ENCODE data around the genes OLIG1 and IFNAR2.

DNA sequence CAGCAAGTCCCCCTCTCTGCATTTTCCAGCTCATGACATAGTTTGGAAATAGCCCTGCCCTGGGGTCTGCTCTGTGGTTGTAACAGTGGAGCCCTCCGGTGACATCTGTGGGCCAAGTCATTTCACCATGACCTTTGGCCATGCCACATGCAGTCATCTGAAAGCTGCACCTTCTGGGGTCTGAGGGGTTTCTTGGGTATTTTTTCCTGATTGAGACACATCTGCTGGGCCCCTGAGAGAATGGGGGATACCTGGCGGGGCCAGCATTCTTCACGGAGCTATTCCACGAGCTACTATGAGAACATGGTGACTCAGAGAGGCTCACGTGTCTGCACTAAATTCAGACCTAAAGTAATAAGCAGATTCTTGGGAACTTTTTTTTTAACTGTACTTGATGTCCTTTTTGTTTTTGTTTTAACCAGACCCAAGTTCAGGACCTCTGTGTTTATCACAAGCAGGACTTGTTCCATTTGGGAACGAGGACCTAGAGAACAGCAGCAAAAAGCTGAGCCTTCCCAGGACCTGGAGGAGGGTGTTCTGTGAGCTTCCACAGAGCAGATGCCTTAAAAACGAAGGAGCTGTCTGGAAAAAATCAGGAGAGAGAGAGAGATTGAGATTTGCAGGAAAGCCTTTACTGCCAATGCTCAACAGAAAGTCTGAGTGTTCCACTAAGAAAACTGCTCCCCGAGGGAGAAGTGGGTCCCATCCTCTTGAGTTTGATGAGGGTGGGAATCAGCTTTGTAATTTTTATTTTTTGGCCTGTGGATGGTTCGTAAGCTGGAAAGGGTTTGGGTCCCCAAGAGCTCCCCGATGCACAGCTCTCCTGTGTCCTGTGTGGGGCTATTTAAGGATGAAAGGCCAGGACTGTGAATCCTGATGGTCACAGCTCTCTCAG is 44.1 kb downstream of the EVA1C start:
- PRO-cap, 2 experiments: no peak in any of the 2 experiments

GRCh38 chr21:32493020-32493810 is 80.7 kb downstream of the EVA1C start:
- PRO-cap, 2 experiments: no peak in any of the 2 experiments

- PRO-cap, 2 experiments: no peak in any of the 2 experiments
Measured at GRCh38 chr21:32592926-32593494, 7.7 kb upstream of the TCP10L start.

DNA sequence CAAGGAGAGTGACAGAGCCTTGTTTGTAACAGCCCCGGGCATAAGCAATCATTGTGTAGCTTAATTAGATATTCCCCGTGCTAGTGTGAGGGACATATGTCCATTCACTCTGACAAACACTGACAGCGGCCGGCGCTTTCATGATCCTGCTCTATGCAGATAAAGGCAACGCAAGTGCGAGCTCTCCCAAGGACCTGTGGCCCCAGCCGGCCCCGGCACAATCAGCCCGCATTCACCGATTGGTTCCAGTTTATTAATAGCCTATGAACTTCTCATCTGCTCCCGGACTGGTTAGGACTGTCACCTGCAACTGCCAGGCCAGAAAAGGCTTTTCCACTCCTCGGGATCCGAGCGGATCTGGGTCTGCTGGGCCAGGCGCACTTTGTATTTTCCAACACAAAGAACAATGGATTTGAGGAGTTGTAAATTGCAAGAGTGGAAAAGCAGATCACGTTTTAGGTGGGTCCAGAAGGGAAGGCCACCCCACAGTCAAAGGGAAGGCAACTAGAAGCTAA is 17.9 kb upstream of the OLIG1 start:
- PRO-cap, 2 experiments: no peak in any of the 2 experiments

- PRO-cap, 2 experiments: no peak in any of the 2 experiments
Measured at GRCh38 chr21:33059544-33059903, 10.4 kb upstream of the OLIG1 start.

GRCh38 chr21:33069755-33070902 is at the start of gene OLIG1:
Gene OLIG1, plus strand, starts transcription at chr21:33070141.
- PRO-cap, 2 experiments: no peak in any of the 2 experiments

DNA sequence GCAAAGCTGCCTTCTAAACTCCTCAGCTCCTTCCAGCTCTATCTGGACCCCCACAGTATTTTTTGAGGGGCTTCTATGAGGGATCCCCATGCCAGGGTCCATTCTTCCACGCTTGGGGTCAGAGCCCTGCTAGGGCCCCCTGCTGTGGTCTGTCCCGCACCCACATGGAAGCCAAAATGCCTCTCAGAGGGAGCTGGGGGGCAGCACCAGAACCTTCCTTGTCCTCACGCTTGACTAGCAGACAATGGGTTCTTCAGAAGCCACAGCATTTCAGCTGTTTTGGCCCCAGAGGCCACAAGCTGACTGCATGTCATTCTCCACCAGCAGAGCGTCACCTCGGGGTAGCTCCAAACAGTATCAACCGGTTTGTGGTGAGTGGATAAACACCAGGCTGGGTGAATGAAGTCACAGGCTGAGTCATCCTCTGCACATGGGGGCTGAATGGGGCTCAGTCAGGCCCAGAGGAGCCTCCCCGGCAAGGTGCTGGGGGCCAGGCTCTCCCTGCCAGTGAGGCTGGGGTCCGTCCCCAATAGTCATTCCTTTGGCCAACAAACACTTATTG is 8.9 kb downstream of the OLIG1 start:
- PRO-cap, 2 experiments: no peak in any of the 2 experiments

DNA sequence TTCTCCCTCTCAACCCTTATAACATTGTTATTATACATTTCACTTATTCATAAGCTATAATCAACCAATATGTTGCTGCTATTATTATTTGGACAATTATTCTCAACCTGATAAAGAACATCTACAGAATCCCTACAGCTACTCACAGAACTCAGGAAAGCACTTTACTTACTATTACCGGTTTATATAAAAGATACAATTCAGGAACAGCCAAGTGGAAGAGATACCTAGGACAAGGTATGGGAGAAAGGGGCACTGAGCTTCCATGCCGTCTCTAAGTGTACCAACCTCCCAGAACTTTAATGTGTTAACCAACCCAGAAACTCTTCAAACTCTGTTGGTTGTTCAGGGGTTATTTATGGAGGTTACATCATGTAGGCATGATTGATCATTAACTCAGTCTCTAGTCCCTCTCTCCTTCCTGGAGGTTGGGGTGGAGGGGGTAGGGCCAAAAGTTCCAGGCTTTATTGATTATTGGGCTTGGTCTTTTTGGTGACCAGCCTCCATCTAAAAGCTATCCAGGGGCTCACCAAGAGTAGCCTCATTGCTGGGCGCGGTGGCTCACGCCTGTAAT is 3.6 kb upstream of the IFNAR2 start:
- PRO-cap, 2 experiments: peak in 2 of 2 experiments; most common minus-strand start position 301 of the sequence (in 2)

- PRO-cap, 2 experiments: peak in 1 of 2 experiments; most common plus-strand start chr21:33229950 (in 1)
Measured at GRCh38 chr21:33229559-33230259, at the start of gene IFNAR2. Gene IFNAR2, plus strand, starts transcription at chr21:33229938.

DNA sequence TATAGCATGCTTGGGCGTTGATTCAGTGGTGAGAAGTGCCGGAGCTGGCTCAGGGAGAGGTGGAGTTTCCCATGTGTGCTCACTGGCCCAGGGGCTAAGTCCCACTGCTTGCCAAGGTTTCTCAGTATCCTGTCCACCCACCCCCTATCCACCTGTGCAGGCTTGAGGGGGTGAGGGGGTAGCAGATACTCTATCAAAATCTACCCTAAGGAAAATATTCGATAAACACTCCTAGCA is 1.2 kb downstream of the IFNAR2 start:
- PRO-cap, 2 experiments: peak in 1 of 2 experiments; most common plus-strand start position 28 of the sequence (in 1); most common minus-strand start position 37 of the sequence (in 1)

DNA sequence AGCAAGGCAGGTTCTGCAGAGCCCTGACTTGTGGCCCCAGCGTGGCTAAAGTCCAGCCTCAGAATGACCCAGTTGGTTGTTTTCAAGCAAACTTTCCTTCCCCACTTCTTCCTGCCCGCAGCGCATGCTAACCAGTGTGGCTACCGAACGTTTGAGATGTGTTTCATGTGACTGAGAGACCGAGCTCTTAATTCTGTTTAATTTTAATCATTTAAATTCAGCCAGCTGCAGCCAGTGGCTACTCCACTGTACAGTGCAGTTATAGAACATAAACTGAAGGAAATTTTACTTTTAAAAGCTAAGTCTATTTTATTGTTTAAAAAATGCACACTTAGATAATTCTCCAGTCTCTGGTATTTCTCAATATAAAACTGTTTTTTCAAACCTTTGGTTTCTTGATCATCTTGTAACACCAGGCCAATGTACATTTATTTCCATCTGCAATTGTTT is 6.0 kb upstream of the IL10RB start:
- PRO-cap, 2 experiments: no peak in any of the 2 experiments

GRCh38 chr21:33371217-33371703 is 32.0 kb upstream of the IFNGR2 start:
- PRO-cap, 2 experiments: no peak in any of the 2 experiments

- PRO-cap, 2 experiments: no peak in any of the 2 experiments
Measured at GRCh38 chr21:33379770-33380547, 23.3 kb upstream of the IFNGR2 start.

DNA sequence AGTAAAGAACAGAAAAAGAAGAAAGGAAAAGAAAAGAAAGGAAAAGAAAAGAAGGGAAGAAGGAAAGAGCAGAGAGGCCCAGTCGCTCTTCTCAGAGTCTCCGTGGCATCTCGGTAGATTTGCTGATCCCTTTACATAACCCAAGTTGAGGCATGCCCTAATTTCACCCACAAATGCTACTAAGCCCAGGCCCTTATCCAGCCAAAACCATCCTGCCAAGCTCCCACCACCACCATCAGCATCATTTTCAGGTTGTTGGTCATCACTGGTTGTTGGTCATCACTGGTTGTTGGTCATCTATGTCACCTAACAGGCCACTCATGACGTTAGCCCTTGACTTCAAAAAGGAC is 20.9 kb upstream of the IFNGR2 start:
- PRO-cap, 2 experiments: no peak in any of the 2 experiments

DNA sequence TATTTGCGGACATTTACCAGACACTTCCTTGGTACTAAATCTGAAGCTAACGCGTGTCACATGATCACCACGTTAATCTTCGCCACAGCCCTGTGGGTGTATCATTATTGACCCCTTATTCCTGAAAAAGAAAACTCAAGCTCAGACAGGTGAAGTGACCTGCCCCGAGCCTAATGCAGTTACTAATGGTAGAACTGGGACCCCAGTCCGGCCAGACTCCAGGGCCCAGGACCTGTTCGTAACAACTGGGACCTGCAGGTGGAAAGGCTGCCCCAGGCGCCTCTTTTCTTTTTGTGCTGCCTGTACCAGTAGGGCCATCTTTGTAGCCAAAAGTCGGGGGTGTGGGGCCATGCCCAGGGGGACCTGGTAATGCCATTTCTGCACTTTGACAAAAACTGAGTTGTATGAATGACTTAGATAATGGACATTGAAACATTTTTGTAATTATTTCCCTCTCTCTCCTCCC is 11.2 kb downstream of the IFNGR2 start:
- PRO-cap, 2 experiments: no peak in any of the 2 experiments

DNA sequence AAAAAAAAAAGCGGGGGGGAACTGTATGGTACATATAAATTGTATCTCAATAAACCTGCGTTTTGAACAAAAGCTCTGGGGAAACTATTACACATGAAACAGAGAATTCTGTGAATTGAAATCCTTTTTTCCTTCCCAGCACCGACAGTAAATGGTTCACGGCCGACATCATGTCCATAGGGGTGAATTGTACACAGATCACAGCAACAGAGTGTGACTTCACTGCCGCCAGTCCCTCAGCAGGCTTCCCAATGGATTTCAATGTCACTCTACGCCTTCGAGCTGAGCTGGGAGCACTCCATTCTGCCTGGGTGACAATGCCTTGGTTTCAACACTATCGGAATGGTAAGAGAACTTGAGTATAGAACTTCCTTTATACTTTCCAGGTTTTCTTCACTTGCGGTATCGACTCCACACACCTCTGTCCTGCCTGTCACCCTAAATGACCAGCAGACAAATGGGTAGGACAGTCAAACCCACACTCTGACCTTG is 18.2 kb downstream of the IFNGR2 start:
- PRO-cap, 2 experiments: no peak in any of the 2 experiments

DNA sequence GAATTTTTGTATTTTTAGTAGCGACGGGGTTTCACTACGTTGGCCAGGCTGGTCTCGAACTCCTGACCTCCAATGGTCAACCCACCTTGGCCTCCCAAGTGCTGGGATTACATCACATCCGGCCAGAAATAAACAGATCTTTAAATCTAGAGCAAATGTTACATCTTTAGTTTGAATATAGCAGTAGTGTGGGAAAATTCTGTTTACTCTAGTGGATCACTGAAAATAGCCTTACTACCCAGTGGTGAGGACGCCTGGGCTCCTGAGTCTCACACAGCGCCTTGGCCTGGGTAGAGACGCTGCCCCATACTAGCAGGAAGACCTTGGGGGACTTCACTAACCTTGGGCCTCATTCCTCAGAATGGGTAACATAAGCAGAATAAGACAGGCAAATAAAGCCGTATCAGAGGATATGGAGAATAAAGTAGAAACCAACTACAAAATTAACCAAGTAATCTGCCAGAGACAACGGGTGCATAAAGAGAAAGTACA is 560 bp downstream of the GART start:
- PRO-cap, 2 experiments: no peak in any of the 2 experiments

GRCh38 chr21:33541803-33541953 is 239 bp downstream of the GART start:
- PRO-cap, 2 experiments: no peak in any of the 2 experiments

DNA sequence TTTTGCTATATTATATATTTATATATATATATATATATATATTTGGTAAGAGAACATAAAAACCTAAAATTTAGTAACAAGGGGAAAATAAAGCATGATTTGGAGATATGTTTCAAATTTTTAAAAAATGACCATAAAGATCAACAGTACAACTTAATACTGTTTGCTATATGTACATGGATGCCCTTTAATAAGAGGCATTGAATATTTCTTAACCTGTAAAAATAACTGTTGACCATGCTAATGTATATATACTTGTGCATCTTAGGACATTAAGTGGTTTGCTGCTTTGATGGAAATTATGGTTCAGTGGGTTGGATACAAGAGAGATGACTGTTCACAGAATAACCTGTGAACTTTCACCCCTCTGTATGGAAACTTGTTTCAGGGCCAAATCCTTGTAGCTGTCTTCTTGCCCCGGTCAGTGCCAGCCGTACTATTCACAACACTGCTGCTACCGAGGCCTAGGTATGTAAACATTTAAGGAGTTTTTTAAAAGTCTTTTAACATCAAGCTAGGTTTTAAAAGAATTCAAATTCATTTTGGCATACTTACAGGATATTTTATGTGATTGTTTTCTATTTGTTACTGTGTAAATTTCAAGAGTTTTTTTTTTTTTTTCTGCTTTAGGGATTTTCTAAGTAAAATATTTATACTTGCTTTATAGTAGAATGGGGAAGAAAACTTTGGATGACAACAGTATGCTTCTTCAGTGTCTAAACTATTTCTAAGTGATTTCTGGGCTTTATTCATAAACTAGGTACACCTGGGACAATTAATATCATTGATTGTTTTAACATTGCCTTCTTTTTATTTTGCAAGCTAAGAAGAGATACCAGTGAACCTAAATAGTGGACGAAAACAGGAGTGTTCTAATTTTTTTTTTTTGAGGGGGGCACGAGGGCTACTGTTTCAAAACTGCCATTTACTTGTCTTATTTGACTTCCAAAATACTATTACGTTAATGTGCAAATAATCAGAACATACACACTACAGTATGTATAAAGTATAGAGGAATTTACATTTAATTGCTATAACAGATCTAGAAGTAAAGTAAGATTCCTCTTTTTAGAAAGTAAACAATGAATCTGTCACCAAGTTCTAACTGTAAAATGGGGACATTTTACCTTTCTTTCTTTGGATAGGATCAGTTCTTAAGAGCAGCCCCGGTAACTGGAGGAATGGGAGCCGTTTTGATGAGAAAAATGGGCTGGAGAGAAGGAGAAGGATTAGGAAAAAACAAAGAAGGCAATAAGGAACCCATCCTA is 15.9 kb downstream of the DONSON start:
- PRO-cap, 2 experiments: no peak in any of the 2 experiments

GRCh38 chr21:33626176-33626508 is 15.4 kb downstream of the CRYZL1 start:
- PRO-cap, 2 experiments: no peak in any of the 2 experiments

Measured in Colon Carcinoma Metastatic in the Brain (tissue), 2 donors.